Neural progenitor cell (in vitro differentiated cells): ENCODE measurements around a stretch of chr22.

DNA sequence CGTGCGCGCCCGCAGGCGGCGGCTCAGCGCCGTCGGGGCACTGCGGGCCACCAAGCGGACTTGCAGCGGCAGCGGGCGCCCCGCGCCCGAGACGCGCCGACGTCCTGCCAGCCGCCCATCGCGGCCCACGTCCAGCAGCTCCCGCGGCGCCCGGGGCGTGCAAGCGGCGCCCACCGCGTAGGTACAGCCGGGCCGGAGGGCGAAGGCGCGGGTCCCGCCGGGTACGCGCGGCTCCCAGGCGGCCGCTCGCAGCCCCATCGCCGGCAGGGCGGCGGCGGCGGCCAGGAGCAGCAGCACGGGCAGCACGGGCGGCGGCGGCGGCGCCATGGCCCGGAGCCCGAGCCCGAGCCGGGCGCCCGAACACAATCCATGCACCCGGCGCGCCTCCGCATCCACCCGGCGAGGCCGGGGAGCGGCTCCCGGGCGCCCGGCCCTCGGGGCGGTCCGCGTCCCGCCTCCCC, 546 bp downstream of the CELSR1 start:
- RAMPAGE, long total RNA, result no peak

DNA sequence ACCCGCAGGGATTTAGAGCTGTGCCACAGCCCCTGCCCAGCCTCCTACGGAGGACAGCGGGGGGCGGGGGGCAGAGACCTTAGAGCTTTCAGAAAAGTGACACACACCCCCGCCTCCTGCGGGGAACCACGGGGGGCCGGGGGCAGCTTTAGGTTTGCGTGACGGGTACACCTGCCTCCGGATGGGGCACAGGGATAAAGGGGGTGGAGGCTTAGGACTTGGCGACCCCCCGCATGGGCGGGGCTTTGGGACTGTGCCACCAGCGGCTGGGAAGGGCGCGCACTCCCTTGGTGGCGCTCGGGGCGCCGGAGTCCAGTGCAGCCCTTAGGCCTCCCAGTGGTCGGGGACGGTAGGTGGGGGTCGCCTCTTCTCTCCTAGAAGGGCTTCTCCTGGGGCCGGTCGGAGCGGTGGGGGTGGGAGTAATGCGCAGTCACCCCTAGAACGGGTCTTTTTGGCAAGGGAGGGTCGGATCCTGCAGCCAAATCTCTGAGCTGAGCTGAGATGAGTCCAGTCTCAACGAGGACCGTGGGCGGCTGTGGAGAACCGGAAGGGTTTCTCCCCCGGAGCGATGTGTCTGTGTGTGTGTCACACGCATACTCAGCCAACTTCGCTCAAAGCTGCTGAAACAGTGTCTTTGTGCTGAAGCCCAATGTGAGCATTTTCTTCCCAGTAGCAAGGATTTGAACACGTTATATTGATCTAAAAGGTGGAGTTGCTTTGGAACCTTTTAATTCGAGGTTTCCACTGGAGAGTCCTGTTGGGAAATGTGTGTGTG, 1.2 kb upstream of the CELSR1 start:
- RAMPAGE, long total RNA, result no peak

DNA sequence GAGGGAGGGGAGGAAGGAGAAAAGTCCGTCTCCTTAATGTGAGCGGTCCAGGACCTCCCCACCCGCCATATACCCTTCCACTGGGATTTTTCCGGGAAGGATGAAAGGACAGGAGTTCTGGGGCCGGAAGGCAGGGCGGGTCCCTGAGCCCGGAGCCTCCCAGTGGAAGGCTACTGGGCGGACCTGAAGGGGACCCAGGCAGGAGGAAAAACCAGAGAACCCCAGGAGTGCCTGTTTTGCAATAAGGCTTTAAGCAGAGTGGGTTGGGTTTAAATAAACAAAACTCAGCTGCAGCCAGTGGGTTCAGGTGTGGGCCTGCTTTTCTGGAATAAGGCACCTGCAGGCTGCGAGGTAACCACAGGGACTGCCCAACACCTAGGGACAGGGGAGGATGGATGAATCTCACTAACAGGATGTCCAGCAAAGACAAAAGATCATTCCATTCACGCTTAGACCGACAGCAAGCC, 1.8 kb upstream of the CELSR1 start:
- RAMPAGE, long total RNA, result no peak

DNA sequence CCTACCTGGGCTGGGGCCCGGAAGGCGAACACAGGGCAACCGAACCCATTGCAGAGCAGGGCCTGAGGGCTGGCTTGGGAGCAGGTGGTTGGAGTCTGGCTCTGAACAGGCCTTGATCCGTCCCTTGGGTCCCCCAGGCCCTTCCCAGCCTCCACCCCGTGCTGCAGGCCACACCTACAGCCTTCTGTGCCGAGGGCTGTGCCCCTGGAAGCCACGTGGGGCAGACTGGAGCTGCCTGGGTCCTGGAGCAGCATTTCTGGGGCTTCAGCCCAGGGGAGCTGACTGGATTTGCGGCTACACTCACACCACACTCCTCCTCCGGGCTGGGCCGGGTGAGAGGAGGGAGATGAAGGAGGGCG, 26.3 kb upstream of the CELSR1 start:
- RAMPAGE, long total RNA, result no peak

DNA sequence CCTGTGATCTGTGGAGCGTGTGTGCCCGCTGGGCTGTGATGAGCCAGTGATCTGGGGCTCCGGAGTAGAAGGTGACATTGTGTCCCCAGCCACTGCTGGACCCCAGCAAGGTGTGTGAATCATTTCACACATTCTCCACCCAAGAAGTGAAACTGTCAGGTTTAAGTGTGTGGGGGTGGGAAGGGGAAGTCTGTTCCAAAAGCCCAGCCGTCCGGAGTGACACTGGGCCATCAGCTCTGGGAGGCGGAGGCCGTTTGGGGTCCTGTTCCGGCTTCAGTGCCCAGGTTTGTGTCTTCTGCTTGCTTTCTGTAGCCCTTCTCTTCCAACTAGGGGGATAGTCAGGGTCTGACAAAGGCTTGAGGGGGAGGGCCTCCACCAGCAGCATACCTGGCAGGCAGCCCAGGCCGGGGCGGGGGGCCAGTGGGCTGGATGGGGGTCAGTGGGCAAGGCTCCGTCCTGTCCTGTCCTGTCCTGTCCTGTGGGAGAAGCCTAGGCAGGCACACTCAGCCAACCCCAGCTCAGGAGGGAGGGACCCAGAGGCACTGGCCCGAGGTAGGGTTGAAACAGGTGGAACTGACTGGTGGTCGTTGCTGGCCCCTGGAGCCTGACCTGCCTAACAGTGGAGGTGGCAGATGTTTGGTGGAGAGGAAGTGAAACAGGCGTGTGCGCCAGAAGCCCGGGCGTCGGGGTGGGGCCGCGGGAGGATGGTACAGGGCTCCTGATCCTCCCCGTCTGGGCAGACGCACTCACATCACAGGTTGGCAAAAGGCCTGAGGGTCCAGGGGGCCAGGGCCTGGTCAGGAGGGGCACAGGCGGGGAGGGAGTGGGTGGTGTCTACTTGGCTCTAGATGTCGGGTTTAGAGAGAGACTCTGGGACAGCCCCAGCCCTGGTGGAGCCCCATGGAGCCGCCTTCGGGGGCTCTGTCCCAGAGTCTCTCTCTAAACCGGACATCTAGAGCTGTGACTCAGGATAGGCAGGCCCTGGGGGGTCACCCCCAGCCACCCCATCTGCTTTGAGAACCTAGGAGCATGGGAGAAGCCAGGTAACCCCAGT, 32.7 kb upstream of the GRAMD4 start:
- RAMPAGE, long total RNA, result no peak

- RAMPAGE, long total RNA, result no peak
Measured at GRCh38 chr22:46609418-46609789, 10.8 kb upstream of the GRAMD4 start.

DNA sequence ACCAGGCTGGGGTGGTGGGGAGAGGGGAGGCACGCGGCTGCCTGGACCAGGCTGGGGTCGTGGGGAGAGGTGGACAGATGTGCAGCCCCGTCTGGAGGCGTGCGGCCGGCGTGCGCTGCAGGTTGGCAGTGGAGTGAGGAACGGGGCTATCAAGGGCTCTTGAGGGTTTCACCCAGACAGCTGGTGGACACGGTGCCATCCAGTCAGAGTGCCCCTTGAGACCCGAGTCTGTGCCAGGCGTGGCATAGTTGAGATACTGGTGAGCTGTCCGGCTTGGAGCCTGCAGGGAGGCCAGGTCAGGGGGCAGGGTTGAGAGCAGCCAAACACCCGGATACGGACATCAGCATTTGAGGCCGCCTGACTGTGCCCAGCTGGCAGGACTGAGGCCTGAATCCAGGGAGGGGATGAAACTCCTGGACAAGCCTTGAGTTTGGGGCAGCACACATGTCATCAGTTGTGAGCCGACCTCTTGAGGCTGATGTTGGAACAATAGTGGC, 1.5 kb upstream of the GRAMD4 start:
- RAMPAGE, long total RNA, result no peak

DNA sequence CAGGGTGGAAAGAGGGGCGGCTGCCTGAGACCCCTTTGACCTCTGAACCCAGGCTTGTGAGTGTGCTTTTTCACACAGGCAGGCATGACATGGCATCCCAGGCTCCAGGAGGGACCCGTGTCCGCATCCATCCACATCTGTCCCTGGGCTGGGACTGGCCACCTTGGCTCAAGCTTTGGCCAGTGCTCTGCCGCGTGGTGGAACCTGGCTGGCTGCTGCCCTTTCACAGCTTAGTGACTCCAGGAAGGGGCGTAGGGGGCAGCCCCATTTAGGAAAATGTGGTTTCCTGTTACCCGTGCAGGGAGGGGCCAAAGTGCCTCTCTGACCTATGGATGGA, 33.2 kb downstream of the GRAMD4 start:
- RAMPAGE, long total RNA, result no peak

DNA sequence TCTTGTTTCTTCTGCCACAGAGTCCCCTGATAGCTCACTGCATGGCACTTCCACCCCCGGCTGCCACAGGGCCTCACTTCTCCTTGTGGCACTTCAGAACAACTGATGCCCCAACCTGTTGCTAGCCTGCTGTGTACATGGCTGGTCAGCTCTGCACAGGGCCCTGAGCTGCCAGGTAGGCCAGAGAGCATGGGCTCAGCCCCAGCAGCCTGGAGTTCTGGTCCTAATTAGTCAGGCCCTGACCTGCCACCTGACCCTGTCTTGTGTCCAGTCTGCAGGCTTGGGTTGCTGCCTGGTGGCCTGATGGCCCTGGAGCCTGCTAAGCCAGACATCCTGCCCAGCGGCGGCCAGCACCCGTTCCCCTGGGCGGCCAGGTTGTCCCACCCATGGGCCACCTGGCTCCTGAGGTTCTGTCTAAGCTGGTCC, 2.9 kb upstream of the CERK start:
- RAMPAGE, long total RNA, result no peak

DNA sequence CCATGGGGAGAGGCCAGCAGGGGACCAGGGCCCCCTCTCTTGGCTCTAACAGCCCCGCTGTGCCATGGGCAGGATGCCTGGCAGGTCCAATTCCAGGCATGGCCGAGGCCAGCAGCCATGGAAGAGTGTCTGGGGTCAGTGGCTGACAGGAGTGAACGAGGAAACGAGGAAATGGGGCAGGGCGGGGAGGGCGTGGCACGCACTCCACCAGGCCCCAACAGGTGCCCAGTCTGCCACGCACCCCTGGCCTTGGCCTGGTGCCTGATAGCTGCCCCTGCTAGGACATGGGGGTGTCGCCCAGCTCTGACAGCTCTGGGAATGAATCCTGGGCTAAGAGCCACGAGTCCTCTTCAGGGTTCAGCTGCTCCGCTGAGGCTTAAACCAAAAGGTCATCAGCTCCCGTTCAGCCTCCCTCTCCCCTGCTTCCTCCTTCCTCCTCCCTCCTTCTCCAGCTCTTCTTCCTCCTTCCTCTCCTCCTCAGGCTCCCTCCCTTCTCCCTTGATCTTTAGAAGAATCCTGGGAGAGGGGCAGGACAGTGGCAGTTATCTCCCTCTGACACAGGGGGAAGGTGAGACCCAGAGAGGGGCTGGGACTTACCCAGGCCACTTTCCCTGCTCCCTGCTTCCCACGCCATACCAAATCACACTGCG, 11.5 kb upstream of the TBC1D22A start:
- RAMPAGE, long total RNA, result no peak

- RAMPAGE, long total RNA, result no peak
Measured at GRCh38 chr22:46829430-46830354, 67.2 kb downstream of the TBC1D22A start.

GRCh38 chr22:47042988-47043496, 280.6 kb downstream of the TBC1D22A start:
- RAMPAGE, long total RNA, result no peak

- RAMPAGE, long total RNA, result no peak
Measured at GRCh38 chr22:47053493-47054390, 291.3 kb downstream of the TBC1D22A start.

- RAMPAGE, long total RNA, result no peak
Measured at GRCh38 chr22:47065642-47066218, 303.3 kb downstream of the TBC1D22A start.

DNA sequence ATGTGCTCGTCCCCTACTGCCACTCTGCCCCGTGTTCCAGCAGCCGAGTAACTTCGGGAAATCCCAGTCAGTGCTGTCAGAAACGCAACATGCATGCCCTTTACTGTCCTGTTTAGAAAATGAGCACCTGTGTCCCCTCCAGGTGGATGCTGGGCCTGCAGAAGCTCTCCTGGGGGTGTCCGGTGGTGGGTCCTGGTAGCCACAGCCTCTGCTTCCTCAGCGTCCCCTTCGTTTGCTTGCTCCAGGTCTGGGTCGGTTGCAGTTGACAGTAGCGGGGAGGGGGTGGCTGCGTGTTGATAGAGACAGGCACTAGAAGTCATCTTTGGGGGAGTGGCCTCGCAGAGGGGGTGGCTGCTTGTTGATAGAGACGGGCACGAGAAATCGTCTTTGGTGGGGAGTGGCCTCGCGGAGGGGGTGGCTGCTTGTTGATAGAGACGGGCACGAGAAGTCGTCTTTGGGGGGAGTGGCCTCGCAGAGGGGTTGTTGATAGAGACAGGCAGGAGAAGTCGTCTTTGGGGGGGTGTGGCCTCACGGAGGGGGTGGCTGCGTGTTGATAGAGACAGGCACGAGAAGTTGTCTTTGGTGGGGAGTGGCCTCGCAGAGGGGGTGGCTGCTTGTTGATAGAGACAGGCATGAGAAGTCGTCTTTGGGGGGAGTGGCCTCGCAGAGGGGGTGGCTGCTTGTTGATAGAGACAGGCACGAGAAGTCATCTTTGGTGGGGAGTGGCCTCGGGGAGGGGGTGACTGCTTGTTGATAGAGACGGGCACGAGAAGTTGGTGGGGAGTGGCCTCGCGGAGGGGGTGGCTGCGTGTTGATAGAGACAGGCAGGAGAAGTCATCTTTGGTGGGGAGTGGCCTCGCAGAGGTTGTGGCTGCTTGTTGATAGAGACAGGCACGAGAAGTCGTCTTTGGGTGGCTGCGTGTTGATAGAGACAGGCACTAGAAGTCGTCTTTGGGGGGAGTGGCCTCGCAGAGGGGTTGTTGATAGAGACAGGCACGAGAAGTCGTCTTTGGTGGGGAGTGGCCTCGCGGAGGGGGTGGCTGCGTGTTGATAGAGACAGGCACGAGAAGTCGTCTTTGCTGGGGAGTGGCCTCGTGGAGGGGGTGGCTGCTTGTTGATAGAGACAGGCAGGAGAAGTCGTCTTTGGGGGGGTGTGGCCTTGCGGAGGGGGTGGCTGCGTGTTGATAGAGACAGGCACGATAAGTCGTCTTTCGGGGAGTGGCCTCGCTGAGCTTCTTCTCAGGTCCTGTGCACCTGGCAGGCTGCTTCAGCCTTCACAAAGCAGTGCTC, 328.4 kb downstream of the TBC1D22A start:
- RAMPAGE, long total RNA, result no peak

- RAMPAGE, long total RNA, result no peak
Measured at GRCh38 chr22:48277054-48277519, 212.3 kb upstream of the TAFA5 start.

- RAMPAGE, long total RNA, result no peak
Measured at GRCh38 chr22:48369936-48370423, 119.4 kb upstream of the TAFA5 start.

DNA sequence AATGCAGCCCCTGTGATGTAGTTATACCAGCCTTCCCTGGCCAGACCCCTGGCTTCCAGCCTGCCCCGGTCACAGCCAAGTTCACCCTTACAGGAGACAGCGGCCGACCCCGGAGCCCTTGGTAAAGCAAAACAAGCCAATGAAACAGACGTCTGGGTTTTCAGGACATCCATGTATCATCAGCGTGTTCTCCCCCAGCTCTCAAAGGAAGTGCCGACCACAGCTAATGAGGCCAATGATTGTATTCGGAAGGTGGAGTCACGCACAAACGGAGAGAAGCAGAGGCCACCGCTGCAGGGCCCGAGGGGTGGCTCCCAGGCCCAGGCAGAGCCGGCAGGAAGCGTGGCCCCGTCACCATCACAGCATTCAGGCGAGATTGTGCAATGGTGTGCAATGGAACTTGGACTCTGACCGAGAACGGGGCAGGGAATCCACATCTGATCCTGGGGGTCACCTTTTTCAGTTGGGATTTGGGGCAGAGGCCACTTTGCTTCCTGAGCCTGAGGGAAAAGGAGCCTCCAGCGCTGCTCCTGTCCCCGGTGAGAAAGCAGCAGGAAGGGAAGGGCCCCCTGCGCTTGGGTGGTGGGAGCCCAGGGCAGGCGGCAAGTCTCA, 92.6 kb upstream of the TAFA5 start:
- RAMPAGE, long total RNA, result no peak

GRCh38 chr22:48400313-48400587, 89.1 kb upstream of the TAFA5 start:
- RAMPAGE, long total RNA, result no peak

DNA sequence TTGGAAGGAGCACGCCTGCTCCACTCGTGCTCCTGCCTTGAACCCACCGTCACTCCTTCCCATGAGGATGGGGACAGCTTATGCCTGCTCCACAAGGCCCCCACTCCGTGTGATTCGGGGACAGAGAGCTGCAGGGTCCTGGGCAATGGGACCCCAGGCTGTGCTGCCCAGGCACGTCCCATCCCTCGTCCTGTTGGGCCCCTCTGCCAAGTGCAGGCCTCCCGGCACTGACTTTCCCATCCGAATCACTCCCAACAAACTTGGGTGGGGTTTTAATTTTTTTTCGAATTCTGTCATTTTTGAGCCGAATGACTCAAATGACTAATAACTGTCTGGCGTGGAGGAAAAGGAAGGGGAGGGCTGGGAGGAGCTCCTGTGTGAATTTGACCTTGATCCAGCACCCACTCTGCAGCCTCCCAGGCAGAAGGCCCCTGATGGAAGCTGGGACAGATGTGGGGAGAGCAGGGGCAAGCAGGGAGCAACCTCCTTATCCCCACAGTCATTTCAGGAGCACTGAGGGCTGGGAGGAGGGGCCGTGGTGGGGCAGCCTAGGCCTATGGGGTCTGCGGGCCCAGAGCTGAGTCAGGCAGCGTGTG, 165.1 kb downstream of the TAFA5 start:
- RAMPAGE, long total RNA, result no peak